Urinary bladder (tissue), 3 donors: ENCODE data around the genes MAN2C1, SNUPN and UBE2Q2.

DNA sequence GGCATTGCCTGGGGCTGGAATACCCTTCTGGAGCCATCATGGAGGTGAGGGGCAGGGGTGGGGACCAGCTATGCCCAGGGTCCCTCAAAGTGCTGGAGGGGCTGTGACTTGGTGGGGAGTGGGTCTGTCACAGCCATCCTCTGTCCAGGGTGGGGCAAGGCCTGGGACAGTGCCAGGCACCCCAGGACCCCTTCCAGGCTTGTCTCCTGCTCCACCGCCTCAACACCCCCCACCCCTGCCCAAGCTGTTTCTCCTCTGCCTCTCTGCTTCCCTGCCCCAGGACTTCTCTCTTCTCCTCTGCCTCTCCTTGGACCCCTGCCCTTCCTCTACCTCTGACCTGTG, 322 bp downstream of the LMAN1L start:
- PRO-cap: no peak
- RAMPAGE, long total RNA: no peak

GRCh38 chr15:75027587-75027786, 4.1 kb downstream of the PPCDC start:
- PRO-cap: no peak
- RAMPAGE, long total RNA: no peak

DNA sequence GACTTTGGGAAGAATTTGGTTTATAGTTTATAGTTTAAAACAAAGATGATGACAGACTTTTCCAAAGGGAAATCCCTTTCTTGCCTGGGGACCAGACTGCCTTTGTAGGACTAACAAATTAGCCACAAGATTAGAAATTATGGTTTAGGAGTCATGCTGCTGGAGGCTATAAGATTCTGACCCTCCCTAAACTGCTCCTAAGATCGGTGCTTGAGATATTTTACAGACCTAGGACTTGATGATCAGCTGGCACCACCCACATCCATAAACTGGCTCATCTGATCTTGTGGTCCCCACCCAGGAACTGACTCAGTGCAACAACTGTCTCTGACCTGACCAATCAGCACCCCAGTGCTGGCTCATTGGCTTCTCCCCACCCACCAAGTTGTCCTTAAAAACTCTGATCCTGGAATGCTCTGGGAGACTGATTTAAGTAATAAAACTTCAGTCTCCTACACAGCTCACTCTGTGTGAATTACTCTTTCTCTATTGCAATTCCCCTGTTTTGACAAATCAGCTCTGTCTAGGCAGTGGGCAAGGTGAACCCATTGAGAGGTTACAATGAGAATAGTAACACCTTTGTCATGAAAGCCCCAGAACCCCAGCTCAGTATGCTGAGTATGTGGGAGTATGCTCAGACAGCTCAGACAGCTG, 51.6 kb upstream of the C15orf39 start:
- PRO-cap: no peak
- RAMPAGE, long total RNA: no peak

GRCh38 chr15:75178155-75179204, 23.2 kb upstream of the C15orf39 start:
- PRO-cap: bidirectional peak, plus-strand start at chr15:75178699, minus-strand start at chr15:75178518
- RAMPAGE, long total RNA: no peak

GRCh38 chr15:75198503-75199054, 3.1 kb upstream of the C15orf39 start:
- PRO-cap: no peak
- RAMPAGE, long total RNA: no peak

GRCh38 chr15:75200556-75201334, 937 bp upstream of the C15orf39 start:
- PRO-cap: unidirectional peak, plus-strand start at chr15:75200916
- RAMPAGE, long total RNA: no peak

DNA sequence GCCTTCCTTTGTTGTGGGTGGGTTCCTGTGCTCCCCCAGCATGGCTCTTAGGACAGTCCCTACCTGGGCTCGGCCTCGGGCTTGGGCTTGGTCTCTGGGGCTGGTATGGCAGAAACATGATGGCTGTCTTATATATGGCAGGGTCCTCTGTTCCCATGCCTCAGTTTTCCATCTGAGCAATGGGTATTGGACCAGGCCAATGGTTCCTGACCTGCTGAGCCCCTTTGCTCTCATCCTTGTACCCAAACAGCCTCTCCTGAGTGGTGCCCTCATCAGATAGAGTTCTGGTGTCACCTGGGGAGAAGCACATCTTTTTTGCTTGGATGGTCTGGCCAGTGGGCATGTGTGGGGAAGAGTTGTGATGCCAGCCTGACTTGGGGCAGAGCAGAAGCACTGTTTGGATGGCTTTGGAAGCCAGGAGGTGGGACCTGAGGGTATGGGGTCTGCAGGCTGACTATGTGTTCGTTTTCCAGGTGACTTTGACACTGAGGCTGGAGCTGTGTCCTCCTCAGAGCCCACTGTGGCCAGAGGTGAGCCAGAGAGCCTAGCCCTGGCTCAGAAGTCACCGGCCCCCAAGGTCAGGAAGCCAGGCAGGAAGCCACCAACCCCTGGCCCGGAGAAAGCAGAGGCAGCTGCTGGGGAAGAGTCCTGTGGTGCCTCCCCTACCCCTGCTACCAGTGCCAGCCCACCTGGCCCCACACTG, 8.7 kb downstream of the C15orf39 start:
- PRO-cap: no peak
- RAMPAGE, long total RNA: no peak

- PRO-cap: bidirectional peak, plus-strand start at chr15:75368702, minus-strand start at chr15:75368605
- RAMPAGE, long total RNA: no peak
Observed at GRCh38 chr15:75368239-75369099, at the start of gene MAN2C1. Gene MAN2C1 (minus strand): TSS chr15:75368607.

- PRO-cap: no peak
- RAMPAGE, long total RNA: no peak
Observed at GRCh38 chr15:75394463-75395180, 26.2 kb upstream of the MAN2C1 start.

GRCh38 chr15:75544913-75545357, 34.2 kb downstream of the PTPN9 start:
- PRO-cap: no peak
- RAMPAGE, long total RNA: no peak

DNA sequence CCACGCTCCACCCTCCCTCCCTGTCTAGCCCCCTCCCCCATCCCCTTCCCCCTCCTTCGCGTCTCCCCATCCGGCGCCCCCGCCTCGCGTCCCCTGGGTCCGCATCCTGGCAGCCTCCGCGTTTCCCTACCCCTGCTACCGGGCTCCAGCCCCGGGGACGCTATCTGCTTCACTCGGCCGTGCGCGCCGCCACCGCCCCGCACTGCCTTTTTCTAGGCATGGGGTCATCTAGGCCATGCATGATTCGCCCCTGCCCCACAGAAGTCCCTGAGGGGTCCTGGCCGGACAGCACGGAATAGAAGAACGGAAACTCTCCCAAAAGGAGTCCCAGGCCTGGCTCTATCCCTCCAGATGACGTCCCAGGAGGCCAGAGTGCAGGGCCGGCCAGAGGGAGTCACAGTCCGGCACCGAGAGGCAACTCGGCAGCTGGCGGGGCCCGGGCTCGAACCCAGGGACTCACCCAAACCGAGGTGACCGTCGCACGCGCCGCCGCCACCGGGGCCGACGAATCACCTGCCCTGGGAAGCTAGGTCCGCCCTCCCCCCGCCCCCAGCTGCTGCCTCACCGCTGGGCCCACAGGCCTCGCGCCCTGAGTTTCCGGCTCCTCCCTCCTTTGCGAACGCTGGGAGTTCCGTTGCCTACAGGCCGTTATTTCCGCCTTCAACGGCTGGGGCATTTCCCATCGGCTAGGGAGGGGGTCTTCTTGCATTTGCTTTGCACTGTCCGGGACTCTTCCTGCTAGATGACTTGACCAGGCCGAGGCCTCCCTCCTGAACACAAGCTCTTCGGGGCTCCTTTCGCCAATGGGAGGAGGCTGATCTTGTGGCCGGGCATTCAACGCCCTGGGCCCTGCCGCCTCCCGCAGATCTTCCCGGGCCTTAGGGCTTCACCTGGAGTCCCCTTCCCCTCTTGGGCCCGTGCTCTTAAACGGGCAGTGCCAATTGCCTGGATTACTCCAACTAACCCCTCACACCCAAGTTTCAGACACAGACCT, at the start of gene SNUPN:
Gene SNUPN, minus strand, starts transcription at position 520 of the 994 bp plus-strand sequence.
- PRO-cap: bidirectional peak, plus-strand start at position 682 of the sequence, minus-strand start at position 503 of the sequence
- RAMPAGE, long total RNA: start-site peak on the minus strand centred at position 546 of the sequence, 127 bp wide, 354 and 399 reads in 2 replicates

GRCh38 chr15:75627703-75628141, 2.2 kb upstream of the SNUPN start:
- PRO-cap: no peak
- RAMPAGE, long total RNA: no peak

DNA sequence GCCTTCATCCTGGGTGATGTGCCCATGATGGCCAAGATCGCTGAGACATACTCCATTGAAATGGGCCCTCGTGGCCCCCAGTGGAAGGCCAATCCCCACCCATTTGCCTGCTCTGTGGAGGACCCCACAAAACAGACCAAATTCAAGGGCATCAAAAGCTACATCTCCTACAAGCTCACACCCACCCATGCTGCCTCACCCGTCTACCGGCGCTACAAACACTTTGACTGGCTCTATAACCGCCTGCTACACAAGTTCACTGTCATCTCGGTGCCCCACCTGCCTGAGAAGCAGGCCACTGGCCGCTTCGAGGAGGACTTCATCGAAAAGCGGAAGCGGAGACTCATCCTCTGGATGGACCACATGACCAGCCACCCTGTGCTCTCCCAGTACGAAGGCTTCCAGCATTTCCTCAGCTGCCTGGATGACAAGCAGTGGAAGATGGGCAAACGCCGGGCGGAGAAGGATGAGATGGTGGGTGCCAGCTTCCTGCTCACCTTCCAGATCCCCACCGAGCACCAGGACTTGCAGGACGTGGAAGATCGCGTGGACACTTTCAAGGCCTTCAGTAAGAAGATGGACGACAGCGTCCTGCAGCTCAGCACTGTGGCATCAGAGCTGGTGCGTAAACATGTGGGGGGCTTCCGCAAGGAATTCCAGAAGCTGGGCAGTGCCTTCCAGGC, 2.1 kb downstream of the SNX33 start:
- PRO-cap: no peak
- RAMPAGE, long total RNA: no peak

DNA sequence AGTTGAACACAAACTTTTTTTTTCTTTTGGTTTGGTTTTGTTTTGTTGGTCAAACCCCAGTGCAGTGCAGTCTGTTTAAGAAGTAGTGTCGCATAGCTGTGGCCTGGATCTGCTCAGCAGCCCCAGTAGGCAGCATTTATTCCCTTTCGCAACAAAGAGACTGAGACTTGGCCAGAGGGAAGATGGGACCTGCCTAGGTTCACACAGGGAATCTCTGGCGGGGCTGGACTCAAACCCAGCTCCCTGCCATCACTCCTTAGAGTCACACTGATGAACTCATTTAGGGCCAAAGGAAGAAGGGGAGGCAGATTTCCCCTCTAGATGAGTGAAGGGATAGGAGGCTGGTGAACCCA, 13.8 kb downstream of the SNX33 start:
- PRO-cap: no peak
- RAMPAGE, long total RNA: no peak

- PRO-cap: no peak
- RAMPAGE, long total RNA: no peak
Observed at GRCh38 chr15:75669098-75670228, 21.8 kb downstream of the SNX33 start.

- PRO-cap: no peak
- RAMPAGE, long total RNA: no peak
Observed at GRCh38 chr15:75672601-75673318, 25.0 kb downstream of the SNX33 start.

- PRO-cap: no peak
- RAMPAGE, long total RNA: no peak
Observed at GRCh38 chr15:75710099-75710801, 2.4 kb downstream of the CSPG4 start.

- PRO-cap: no peak
- RAMPAGE, long total RNA: no peak
Observed at GRCh38 chr15:75710853-75711349, 1.7 kb downstream of the CSPG4 start.

DNA sequence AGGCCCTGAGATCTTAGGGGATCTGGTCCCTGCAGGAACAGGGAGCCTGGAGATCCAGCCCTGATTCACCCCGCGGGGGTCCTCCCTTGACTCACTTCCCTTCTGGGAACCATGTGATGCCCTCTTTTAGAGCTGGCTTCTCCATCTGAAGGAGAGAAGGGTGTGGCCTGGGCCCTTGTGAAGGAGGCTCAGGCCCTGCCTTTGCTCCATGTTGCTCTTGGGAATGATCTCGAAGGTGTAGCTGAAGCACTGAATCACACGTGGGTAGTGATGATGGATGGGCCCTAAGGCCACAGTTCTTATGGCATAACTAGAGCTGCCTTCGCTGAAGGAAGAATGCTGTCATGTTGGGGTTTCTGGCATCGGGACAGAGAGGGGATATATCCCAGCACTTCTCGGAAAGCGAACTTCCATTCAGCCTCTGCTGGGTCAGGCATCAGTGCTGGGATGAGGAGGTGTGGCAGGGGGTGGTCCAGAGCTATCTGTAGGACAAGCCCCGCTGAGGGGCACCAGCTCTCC, 1.1 kb downstream of the CSPG4 start:
- PRO-cap: bidirectional peak, plus-strand start at position 267 of the sequence, minus-strand start at position 219 of the sequence
- RAMPAGE, long total RNA: no peak

DNA sequence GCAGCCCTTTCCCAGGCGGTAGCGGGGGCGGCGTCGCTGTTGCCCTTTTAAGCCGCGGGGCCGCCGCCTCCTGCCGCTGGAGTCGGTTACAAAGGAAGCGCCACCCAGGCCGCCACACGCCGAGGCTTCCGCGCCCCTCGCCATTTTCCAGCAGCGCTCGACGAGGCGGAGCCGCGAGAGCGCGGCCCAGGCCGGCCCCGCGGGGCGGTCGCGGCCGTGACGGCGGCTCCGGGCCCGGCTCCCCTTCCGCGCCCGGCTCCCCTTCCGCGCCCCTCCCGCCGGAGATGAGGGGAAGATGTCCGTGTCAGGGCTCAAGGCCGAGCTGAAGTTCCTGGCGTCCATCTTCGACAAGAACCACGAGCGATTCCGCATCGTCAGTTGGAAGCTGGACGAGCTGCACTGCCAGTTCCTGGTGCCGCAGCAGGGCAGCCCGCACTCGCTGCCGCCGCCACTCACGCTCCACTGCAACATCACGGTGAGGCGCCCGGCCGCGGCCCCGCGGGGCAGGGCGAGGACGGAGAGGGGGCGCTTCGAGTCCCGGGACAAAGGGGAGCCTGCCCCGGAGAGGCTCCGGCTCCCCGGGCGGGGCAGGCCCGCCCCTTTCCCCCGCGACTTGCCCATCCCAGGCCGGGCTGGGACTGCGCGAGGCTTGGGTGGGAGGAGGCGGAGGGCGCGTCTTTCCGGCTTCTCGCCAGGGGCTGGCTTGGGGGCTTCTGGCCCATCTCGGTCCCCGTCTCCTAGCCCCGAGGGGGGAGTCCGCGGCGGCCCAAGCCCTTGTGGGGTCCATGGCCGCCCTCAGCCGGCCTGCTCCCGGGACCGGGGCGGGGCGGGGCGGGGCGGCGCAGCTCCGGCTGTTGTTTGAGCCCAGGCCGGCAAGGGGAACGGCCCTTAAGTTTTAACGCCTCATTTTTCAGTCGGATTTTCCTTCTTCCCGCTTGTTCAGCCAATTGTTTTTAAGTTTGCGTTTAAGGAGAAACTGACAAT, at the start of gene UBE2Q2:
Gene UBE2Q2, plus strand, starts transcription at position 76 of the 984 bp plus-strand sequence.
- PRO-cap: bidirectional peak, plus-strand start at position 76 of the sequence, minus-strand start outside the sequence; bidirectional peak, plus-strand start at position 861 of the sequence, minus-strand start at position 615 of the sequence
- RAMPAGE, long total RNA: no peak